Measurements from ENCODE around the genes PLA2G4D, CAPN3, EPB42, TGM5, CATSPER2 and HYPK.

GRCh38 chr15:42046611-42047056 lies 25.8 kb upstream of the PLA2G4E start:
- RRBS = no CpG with 5 or more reads among the region's 2 CpGs

GRCh38 chr15:42056776-42057916 lies 36.3 kb upstream of the PLA2G4E start:
- RRBS = 6% methylated on average over 15 of the region's 44 CpGs

- RRBS = no CpG with 5 or more reads among the region's 4 CpGs
Observed at GRCh38 chr15:42094388-42094643, at the start of gene PLA2G4D. TSS of gene PLA2G4D (minus strand) at chr15:42094562.

DNA sequence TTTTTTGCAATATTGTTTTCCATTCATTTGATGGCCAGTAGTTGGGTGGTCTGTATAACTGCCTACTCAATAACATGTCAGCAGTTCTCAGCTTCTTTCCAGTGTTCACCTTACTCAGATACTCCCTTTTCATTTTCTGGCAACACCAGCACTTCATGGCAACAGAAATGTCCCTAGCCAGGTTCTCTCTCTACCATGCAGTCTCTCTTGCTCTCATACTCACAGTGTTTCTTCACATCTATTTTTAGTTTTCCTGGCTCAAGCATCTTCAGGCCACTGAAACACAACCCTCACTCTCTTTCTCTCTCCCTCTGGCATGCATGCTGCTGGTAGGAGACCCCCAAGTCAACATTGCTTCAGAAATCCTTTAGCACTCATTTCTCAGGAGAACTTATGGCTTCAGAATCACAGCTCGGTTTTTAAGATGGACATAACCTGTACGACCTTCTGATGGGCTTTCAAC lies at the start of gene CAPN3:
TSS of gene CAPN3 (plus strand) at position 293 of the 463 bp plus-strand sequence.
- RRBS = no CpG with 5 or more reads among the region's 2 CpGs

DNA sequence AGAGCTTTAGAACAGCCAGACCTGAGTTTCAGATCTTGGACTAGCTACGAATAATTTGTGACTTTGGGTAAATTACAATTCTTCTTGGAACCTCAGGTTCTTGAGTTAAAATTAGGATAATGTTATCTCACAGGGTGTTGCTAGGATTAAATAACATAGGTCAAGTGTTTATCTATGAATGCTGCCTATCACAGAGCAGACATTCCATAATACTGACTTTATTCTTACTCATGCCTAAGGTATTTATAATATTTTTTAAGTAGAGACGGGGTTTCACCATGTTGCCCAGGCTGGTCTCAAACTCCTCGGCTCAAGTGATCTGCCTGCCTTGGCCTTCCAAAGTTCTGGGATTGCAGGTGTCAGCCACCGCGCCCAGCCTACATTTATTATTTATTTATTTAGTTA lies 565 bp upstream of the ZNF106 start:
- RRBS = no CpG with 5 or more reads among the region's 5 CpGs

GRCh38 chr15:42510899-42511473 lies 15.6 kb downstream of the SNAP23 start:
- RRBS = no CpG with 5 or more reads among the region's 5 CpGs

DNA sequence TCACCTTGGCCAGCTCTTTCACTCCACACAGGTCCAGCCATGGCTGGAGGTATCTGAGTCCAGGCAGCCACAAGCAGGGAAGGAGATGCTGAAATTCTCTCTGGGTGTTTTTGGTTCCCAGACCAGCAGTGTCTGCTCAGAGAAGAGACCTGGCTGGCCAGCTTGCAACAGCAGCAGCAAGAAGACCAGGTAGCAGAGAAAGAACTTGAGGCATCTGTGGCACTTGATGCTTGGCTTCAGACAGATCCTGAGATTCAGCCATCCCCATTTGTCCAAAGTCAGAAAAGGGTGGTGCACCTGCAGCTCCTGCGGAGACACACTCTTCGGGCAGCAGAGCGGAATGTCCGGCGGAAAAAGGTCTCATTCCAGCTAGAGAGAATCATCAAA lies 55.0 kb downstream of the CDAN1 start:
- RRBS = no CpG with 5 or more reads among the region's 5 CpGs

GRCh38 chr15:42776663-42777314 lies 39.9 kb upstream of the CDAN1 start:
- RRBS = no CpG with 5 or more reads among the region's 5 CpGs

GRCh38 chr15:42919616-42920118 lies 911 bp downstream of the TTBK2 start:
- RRBS = no CpG with 5 or more reads among the region's 14 CpGs

- RRBS = 7% methylated on average over 3 of the region's 28 CpGs
Observed at GRCh38 chr15:42921224-42922143, 906 bp upstream of the TTBK2 start.

- RRBS = 3% methylated on average over 9 of the region's 37 CpGs
Observed at GRCh38 chr15:43185686-43186303, 592 bp downstream of the CCNDBP1 start.

- RRBS = no CpG with 5 or more reads among the region's 8 CpGs
Observed at GRCh38 chr15:43220686-43221299, at the start of gene EPB42. TSS of gene EPB42 (minus strand) at chr15:43221018.

- RRBS = no CpG with 5 or more reads among the region's 6 CpGs
Observed at GRCh38 chr15:43240843-43241442, 20.1 kb upstream of the EPB42 start.

GRCh38 chr15:43266752-43267350 lies at the start of gene TGM5:
TSS of gene TGM5 (minus strand) at chr15:43266928.
- RRBS = no CpG with 5 or more reads among the region's 9 CpGs

DNA sequence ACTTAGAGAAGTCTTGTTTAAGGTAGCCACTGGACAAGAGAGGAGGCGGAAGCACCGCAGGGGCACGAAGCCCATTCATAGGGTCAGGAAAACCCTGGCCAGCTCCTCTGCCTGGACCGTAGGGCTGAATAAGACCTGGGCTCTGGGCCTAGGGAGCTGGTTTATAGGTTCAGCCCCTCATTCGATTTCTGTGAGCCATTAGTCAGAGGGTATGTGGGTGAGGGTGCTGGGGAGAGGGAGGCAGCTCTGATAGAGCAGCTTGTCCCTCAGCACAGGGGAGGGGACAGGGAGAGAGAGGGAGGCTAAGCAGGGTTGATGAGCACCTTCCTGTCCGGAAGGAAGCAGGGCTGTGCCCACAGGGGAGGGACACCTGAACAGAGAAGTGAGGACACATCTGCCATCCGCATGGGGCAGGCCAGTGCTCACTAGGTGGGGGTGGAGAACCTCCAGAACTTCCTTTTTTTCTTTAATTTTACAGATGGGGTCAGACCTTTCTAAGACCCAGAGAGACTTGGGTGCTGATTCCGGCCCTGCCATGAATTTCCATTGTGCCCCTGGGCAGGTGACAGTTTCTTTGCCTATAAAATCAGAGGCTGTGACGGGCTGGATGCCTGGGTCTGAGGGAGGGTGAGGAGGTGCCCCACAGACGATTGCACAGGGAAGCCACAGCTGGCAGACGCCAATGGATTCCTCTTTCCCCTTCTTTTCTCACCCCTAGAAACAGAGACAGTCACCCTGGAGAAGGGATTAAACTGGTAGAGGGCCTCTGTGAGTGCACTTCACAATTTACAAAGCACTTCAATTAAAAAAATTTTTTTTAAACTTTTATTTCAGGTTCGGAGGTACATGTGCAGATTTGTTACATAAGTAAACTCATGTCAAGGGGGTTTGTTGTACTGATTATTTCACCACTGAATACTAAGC lies 4.0 kb upstream of the TGM5 start:
- RRBS = no CpG with 5 or more reads among the region's 12 CpGs

GRCh38 chr15:43315859-43316556 lies 14.0 kb upstream of the TGM7 start:
- RRBS = no CpG with 5 or more reads among the region's 3 CpGs

- RRBS = no CpG with 5 or more reads among the region's 4 CpGs
Observed at GRCh38 chr15:43522847-43523416, 5.5 kb downstream of the MAP1A start.

DNA sequence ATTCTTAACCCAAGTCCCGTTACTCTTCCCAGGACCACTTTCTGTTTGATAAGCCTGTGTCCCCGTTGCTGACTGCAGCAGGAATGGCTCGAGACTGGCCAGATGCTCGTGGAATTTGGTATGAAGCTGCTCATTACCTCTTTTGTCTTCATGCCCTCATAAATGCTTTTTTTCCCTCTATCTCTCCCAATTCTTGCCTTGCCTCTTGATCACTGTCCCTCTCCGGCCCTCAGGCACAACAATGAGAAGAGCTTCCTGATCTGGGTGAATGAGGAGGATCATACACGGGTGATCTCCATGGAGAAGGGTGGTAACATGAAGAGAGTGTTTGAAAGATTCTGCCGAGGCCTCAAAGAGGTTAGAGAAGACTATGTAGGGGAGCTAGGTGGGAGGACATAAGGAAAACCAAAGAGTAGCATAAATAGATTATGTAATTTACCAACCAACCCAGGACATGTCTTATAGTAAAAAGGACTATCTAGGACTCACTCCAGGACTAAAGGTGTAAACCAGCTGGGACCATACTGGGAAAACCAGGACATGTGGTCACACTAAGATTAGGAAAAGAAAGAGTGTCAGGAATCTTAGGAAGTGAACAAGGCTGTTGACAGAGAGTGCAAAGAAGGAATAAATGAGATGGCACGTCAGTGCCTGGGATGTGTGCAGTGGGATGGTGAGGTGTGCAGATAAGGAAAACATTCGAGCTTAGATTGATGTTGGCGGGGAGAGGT lies 2.5 kb downstream of the CKMT1B start:
- RRBS = no CpG with 5 or more reads among the region's 10 CpGs

GRCh38 chr15:43648176-43649103 lies at the start of gene CATSPER2:
TSS of gene CATSPER2 (minus strand) at chr15:43648844.
- RRBS = 60% methylated on average over 16 of the region's 58 CpGs

DNA sequence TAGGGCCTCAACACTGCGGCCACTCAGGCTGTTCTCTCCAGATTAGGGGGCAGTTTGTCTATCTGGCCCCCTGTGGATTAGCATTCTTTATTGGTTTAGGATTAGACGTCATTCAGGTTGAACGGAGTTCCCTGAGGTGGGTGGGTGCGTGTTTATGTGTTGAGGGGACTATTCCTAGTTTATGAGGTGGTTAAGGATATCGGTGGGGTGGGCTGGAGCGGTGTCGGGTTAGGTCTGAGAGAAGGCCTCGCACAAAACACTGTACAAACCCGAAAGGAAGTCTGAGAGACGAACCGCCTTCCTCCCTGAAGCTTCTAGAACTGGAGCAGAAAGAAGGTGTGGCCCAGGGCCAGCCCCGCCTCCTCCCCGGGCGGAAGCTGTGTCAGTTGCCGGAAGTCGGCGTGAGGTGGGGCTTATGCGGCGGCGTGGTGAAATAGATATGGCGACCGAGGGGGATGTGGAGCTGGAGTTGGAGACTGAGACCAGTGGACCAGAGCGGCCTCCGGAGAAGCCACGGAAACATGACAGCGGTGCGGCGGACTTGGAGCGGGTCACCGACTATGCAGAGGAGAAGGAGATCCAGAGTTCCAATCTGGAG lies at the start of gene HYPK:
TSS of gene HYPK (plus strand) at position 416 of the 598 bp plus-strand sequence.
- RRBS = 2% methylated on average over 6 of the region's 30 CpGs

Measured in AG04449 (cell line).